OCI-LY7 (cell line): ENCODE measurements around a stretch of chr2.

- PRO-cap: no peak
- RAMPAGE, long total RNA: no peak
Observed at GRCh38 chr2:65023922-65024341, 32.3 kb upstream of the CEP68 start.

GRCh38 chr2:65088851-65089285 lies 32.7 kb downstream of the CEP68 start:
- PRO-cap: no peak
- RAMPAGE, long total RNA: no peak

DNA sequence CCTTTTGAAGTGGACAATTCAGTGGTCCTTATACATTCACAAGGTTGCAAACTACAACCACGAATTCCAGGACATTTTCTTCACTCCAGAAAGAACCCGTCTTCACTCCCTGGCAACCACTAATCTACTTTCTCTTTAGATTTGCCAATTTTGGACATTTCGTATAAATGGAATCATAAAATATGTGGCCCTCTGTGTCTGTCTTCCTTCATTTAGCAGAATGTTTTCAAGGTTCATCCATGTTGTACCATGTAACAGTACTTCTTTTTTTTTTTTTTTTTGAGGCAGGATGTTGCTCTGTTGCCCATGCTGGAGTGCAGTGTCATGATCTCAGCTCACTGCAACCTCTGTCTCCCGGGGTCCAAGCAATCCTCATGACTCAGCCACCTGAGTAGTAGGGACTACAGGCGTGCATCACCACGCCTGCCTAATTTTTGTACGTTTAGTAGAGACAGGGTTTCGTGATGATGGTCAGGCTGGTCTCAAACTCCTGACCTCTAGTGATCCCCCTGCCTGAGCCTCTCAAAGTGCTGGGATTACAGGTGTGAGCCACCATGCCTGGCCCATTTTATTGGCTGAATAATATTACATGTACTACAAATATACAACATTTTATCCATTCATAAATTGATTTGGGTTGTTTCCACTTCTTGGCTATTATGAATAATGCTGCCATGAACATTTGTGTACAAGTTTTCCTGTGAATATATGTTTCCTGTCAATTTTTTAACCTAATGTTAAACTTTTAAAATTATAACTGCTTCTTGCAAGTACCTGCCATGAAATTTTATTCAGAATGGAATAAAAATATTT lies 31.1 kb downstream of the RAB1A start:
- PRO-cap: no peak
- RAMPAGE, long total RNA: no peak

GRCh38 chr2:65204548-65204876 lies 23.1 kb upstream of the ACTR2 start:
- PRO-cap: no peak
- RAMPAGE, long total RNA: no peak

- PRO-cap: no peak
- RAMPAGE, long total RNA: no peak
Observed at GRCh38 chr2:65431690-65431912, 798 bp downstream of the SPRED2 start.

DNA sequence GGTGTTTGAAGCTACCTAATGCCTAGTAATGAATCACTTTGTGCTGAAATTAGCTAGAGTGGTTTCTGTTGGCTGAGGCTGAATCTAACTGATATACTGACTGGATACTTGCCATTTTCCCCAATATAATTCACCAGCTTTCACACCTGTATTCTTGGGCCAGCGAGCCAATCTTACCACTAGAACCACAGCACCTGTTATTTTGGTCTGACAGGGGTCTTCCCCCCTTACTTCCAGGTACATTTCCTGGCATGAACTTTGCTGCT lies 347.7 kb upstream of the SPRED2 start:
- PRO-cap: no peak
- RAMPAGE, long total RNA: no peak

- PRO-cap: no peak
- RAMPAGE, long total RNA: no peak
Observed at GRCh38 chr2:65943170-65943493, 491.8 kb upstream of the MEIS1 start.

- PRO-cap: no peak
- RAMPAGE, long total RNA: no peak
Observed at GRCh38 chr2:66007103-66007318, 427.9 kb upstream of the MEIS1 start.

- PRO-cap: no peak
- RAMPAGE, long total RNA: no peak
Observed at GRCh38 chr2:66575729-66576356, 140.9 kb downstream of the MEIS1 start.

GRCh38 chr2:66581295-66582112 lies 146.6 kb downstream of the MEIS1 start:
- PRO-cap: no peak
- RAMPAGE, long total RNA: no peak

GRCh38 chr2:66582605-66583537 lies 147.9 kb downstream of the MEIS1 start:
- PRO-cap: no peak
- RAMPAGE, long total RNA: no peak

DNA sequence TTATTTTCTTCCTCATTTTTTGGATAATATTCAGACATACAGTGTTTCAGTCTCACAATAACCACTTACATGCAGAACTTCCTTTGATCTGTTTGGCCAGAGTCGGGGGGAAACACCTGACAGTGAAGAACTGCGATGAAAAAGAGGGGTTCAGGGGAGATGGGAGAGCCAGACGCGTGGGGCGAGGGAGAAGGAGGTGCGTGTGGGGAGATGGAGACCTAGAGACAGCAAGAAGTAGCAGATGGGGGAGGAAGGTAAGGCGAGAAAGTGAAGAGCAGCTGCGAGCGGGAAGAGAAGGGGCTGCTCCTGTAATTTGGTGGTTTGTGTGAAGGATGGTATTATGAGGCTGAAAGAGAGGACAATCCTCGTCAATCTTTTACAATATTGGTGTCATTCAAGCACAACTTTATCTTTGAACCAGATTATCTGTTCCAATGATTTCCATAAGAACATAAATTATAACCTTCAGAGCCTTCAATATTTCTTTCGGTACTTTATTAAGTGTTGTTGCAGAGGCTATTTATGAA lies 148.7 kb downstream of the MEIS1 start:
- PRO-cap: no peak
- RAMPAGE, long total RNA: no peak

GRCh38 chr2:66694990-66695380 lies 260.1 kb downstream of the MEIS1 start:
- PRO-cap: no peak
- RAMPAGE, long total RNA: no peak

GRCh38 chr2:68063811-68064479 lies 1.1 kb upstream of the C1D start:
- PRO-cap: no peak
- RAMPAGE, long total RNA: no peak

- PRO-cap: no peak
- RAMPAGE, long total RNA: no peak
Observed at GRCh38 chr2:68204697-68205816, 47.3 kb downstream of the PPP3R1 start.

DNA sequence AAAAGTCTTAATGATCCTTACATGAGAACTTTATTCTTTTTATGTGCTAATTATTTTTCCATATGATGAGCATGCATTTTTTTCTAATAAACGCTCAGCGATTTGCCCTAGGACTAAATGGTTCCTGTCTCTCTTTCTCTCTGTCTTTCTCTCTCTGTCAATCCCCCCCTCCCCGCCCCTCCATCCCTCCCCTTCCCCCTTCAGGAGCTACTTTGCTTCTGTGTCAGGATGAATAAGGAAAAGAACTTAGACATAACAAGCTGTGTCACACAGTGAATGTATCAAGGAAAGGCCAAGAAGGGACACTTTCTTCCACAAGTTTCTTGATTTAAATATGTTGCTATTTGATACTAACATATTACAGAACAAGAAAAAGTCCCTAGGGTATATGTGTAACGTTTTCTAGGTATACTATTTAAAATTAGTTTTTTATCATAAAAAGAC lies 1.4 kb upstream of the PPP3R1 start:
- PRO-cap: no peak
- RAMPAGE, long total RNA: no peak

GRCh38 chr2:68318287-68318511 lies 1.6 kb downstream of the CNRIP1 start:
- PRO-cap: no peak
- RAMPAGE, long total RNA: no peak

- PRO-cap: no peak
- RAMPAGE, long total RNA: no peak
Observed at GRCh38 chr2:68384509-68384898, 19.4 kb downstream of the PLEK start.

DNA sequence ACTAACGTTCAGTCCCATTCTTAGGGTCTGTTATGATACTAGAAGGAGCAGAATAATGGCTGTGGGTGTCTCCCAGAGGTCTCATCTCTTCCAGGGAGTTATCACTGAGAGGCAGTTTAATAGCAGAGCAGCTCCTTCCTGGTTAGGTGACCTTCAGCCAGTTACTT lies 40.7 kb downstream of the FBXO48 start:
- PRO-cap: unidirectional peak, minus-strand start at position 54 of the sequence
- RAMPAGE, long total RNA: no peak

DNA sequence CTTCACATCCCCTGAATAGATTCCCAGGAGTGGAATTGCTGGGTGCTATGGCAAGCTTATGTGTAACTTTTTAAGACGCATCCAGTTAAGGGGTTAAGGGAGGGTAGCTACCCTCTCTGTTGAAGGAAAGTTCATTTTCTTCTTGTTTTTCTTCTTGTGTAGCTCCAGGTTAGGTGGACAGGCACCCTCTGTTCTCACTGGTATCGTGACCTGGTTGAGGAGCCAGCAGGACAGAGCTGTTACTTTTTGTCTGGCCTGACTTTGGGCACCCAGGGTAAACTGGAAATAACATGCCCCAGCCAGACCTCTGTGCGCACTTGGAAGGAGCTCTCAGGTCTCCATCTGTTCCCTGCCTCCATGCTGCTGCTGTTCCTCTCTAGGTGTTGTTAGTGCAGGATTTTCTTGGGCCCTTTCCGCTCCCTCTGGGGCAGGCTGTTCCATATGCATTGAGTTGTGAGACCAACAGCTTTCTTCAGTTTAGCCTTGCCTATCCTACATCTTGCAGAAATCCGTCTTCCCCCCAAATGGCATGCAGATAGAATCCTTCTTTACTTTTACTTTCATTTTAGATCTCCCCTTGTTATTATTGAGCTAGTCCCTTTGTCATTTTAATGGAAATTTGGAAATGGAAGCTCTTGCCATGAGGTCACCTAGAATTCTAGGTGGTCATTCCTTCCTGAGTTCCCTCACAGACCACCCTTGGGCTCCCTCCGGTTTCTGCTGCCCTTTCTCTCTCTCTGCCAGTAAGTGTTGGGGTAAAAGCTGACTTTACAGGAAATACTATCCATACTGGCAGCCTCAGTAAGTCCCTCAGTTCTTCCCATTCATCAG lies 30.0 kb downstream of the ARHGAP25 start:
- PRO-cap: bidirectional peak, plus-strand start at position 302 of the sequence, minus-strand start at position 281 of the sequence
- RAMPAGE, long total RNA: no peak